Endothelial cell (in vitro differentiated cells): Measurements from ENCODE around the genes ANGPTL7, DISP3 and NPPB.

GRCh38 chr1:11031470-11031972, 15.5 kb downstream of the MASP2 start:
- PRO-cap = no peak

GRCh38 chr1:11056373-11056970, 3.3 kb downstream of the SRM start:
- PRO-cap = no peak

DNA sequence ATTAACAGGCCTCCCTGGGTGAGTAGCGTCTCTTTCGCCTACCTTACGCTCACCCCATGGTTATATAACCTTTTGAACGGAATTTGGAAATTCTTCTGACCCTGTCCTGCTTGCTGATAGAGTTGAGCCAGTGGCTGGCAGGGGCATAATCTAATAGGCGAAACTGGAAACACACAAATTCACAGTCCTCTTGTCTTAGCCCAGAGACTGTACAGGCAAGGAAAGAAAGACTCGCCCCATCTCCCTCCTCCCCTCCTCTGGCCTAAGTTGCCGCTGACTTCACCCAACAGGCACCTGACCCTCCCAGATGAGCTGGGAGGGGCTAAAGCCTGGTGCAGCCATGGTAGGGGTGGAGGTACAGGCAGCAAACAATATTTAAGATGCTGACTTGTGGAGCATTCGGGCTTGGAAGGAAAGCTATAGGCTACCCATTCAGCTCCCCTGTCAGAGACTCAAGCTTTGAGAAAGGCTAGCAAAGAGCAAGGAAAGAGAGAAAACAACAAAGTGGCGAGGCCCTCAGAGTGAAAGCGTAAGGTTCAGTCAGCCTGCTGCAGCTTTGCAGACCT, at the start of gene ANGPTL7:
Gene ANGPTL7 (plus strand): TSS at position 402 of the 566 bp plus-strand sequence.
- PRO-cap = no peak

GRCh38 chr1:11253435-11254031, 8.8 kb downstream of the MTOR start:
- PRO-cap = no peak

- PRO-cap = no peak
Measured at GRCh38 chr1:11267694-11268215, 5.2 kb upstream of the UBIAD1 start.

DNA sequence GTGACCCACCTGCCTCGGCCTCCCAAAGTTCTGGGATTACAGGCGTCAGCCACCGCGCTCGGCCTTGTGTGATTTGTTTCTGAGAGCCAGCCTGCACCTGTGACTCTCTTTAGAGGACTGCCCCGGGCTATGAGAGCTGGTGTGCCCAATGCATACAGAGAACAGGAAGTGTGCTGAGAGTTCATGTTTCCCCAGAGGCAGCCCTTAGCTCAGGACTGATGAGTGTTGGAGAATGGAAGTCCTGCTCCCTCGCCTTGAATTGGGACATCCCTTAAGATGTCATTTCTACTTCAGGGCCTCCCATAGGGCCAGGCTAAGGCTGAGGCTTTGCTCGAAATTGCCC, 79.8 kb downstream of the UBIAD1 start:
- PRO-cap = no peak

GRCh38 chr1:11478518-11479479, at the start of gene DISP3:
Gene DISP3 (plus strand): TSS chr1:11479155.
- PRO-cap = unidirectional peak, plus-strand start at chr1:11479155

DNA sequence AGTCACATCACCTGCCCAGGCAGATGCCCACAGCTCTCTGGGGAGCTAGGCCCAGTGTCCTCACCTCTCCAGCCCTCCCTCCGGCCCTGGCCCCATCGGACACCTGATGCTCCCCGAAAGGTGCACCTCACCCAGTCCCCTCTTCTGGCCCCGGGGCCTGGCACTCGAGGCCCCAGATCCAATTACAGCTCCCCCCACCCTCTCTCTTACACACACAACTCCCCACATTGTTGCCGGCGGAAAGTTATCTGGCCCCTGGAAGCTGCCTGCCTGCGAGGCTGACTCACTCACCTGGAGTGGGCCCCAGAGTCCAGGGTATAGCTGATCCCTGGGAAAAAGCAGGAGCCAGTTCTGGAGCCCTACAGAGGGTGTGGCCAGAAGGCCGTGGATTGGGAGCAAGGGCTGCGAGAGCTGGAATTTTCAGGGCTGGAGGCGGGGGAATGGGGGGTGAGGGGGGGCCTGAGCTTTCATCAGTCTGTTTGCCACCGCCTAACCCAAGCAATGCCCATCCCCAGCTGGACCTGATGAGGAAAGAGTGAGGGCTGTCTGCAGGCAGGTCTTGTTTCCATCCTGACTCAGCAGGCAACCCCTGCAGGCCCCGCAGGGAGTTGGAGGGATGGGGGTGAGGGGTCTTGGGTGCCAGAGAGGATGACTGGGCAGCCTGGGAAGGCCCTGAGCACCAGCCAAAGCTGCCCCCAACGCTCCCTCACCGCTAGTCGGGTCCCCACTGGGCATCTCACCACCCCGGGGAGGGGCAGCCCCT, 948 bp downstream of the FBXO2 start:
- PRO-cap = no peak

DNA sequence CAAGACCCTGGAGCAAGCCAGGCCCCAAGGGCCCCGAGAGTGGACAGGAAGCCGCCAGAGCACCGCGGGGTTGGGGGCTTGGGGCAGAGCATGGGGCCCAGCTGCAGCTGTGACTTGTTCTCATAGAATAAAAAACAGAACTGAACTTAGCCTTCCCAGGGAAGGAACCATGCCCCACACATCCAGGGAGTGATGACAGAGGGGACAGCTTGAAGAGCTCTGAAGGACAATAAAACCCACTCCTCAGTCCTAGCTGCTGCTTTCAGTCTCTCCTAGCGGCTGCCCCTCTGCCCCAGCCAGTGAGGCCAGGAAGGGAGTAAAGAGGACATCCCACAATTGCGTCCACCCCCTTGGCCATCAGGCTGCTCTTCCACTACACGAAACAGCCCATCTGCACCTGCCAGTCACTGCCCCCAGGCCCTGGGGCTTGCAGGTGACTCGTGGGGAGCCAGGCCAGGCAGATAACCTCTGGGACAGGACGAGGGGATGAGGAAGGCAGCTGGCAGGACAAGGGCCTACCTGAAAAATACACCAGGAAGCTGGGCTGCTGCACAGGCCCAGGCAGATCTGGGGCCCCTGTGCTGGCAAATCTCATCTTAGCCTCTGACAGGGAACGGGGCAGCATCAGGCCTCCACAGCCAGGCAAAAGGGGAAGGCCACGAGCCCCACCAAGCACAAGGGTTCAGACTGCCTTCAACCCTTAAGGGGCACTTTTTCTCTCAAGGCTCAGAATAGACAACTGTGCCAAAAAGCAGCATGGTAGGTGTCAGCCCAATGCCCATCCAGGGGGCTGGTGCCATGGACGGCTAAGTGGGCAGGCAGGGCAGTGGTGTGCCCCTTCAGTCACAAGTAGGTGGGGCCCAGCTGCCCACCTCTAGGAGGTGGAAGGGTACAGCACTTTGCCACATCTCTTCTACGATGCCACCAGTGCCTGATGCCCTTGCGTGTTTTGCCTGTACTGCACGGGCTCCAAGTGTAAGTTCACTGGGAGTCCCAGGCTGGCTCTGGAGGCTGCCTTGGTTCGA, 16.1 kb downstream of the MTHFR start:
- PRO-cap = no peak

DNA sequence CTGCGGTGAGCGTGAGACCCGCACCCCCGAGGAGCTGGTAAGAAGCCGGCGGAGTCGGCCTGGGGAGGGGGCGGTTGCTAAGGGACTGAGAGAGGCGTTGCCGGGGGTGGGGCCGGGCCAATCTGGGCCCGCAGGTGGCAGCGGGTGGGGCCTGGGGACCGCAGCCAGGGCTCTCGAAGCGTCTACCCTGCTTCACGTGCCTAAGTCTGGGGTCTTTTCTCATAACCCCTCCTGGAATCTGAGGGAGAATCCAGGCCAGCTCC, 253 bp downstream of the CLCN6 start:
- PRO-cap = no peak

DNA sequence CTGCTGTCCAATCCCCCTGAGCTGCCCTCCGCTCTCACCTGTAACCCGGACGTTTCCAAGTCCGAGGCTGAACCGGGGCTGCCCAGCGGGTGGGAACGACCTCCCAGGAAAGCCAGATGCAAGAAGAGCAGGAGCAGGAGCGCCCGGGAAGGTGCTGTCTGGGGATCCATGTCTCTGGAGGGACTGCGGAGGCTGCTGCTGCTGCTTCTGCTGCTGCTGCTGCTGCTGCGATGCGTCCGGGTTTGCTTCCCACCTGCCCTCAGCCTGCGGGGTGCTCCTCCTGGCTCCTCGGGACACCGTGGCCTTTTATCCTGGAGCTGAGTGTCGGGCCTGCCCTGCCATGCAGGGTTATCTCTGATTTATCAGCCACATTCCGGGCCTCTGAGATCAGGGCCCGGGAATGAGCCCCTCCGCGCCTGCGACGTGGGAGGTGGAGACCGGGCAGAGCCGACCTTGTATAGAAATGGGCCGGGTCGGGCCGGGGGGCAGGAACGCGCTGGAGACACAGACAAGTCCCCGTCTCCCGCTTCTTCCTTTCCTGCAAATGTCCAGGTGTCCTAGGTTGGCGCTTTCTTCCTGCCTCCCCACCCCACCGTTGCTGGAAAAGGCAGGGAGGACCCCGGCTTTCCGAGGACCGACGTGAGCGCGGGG, at the start of gene NPPB:
Gene NPPB (minus strand): TSS at position 282 of the 651 bp plus-strand sequence.
- PRO-cap = no peak

DNA sequence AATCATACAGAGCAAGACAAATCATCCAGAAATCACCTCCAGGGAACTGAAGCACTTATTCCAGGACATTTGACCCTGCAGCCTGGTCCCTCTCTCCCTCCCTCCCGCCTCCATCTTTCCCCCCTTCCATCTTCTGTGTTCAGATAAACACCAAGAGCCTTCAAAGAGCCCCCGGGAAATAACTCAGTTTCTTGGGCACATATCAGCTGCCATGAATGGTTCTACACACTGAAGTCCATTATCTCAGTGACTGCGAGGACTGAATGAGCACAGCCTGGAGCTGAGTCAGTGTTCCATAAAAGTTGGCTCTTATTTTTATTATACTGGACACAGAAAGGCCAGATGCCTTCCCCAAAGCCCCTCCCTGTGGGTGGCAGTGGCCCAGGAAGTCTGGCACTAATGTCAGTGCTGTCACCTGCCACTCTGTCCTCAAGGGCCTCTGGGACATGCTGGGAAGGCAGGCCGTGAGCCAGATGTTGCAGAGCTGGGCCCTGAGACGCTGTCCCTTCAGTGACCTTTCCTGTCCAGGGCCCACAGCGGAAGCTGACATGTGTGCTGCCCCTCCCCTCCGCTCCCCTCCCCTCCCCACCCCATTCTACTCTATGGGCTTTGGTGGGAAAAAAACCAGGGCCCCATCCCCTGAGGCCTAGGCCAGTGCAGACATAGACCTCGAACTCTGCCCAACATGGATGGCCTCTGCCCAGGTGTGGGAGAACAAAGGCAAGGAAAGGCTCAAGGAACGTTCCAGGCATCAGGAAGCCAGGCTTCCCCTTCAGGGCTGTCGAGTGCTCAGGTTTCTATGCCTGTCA, 22.2 kb upstream of the NPPB start:
- PRO-cap = no peak

DNA sequence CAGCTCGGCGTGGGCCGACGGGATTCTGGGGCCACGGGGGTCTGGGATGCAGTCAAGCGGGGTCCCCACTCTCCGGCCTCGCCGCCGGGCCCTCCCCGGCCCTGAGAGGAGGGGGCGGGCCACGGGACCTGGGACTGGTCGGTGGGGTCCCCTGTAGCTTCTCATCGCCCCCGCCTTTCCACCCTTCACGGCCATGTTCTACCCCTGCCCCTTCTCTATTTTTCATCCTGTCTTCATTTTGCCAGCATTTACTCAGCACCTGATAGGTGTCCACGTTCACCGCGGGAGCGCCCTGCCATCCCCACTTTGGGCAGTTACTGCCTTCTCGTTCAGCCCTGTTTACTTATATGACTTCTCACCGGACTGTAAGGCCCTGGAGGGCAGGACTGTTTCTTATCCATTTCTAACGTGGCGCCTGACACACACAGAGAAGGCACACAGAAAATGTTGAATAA, 330 bp downstream of the MFN2 start:
- PRO-cap = no peak

GRCh38 chr1:12001980-12002465, 17.3 kb upstream of the MIIP start:
- PRO-cap = no peak

DNA sequence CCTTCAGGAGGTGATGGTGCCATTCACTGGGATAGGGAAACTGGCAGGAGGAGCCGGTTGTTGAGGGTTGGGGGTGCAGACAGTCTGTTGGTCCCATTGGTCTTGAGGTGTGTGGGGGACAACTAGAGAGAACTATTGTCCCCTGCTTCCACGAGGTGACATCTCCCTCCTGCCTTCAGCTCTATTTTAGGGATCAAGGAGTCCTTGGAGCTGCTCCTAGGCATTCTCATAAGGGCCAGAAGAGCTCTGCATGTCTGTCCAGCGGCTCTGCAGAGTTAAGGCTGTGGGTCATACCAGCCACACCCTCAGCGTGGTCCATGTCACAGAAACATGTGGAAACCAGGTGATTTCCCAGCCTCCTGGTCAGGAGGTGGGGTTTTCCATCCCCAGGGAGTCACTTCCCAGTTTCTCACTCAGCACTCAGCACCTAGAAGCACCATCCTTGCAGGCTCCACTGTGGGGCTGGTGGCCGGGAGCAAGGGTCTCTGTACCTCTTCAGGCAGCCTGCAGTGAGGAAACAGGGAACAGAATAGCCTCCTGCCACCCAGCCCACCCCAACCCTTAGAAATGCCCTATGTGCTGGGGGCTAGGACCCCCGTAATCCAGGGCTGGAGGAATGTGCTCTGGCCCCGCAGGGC, 1.5 kb upstream of the TNFRSF1B start:
- PRO-cap = no peak

GRCh38 chr1:12202876-12203470, 26.9 kb upstream of the VPS13D start:
- PRO-cap = no peak

GRCh38 chr1:12450287-12450891, 167.6 kb downstream of the DHRS3 start:
- PRO-cap = no peak

DNA sequence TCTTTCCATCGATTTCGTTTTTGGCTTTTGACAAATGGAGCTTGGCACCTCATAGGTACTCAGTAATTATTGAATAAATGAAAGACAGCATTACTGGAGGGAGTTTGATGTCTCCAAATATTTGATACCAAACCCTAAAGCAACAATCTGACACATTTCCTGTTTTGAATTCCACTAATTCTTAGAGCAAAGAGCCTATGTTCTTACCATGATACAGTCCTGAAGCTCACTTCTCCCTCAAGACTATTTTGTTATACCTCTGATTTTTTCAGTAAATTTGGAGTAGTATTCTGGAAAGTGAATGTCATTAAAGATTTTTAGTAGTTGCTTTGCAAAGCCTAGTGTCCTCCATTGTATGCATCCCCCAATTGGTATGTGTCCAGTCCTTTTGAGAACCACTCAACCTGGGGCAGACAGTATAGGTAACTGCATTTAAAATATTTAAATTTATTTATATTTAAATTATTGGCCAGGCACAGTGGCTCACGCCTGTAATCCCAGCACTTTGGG, 162.8 kb downstream of the DHRS3 start:
- PRO-cap = no peak

DNA sequence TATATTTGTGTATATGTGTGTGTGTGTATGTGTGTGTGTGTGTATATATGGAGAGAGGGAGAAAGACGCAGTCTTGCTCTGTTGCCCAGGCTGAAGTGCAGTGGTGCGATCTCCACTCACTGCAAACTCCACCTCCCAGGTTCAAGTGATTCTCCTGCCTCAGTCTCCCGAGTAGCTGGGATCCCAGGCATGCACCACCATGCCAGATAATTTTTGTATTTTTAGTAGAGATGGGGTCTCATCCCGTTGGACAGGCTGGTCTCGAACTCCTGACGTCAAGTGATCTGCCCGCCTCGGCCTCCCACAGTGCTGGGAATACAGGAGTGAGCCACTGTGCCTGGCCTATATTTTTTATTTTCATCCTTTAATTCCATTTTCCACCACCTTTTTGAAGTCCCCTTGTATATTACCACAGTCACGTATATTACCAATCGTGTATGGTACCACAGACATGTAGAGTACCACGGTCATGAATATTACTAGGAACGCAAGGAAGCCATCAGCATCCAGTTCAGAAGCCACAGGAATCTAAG, 10.1 kb downstream of the DHRS3 start:
- PRO-cap = no peak

DNA sequence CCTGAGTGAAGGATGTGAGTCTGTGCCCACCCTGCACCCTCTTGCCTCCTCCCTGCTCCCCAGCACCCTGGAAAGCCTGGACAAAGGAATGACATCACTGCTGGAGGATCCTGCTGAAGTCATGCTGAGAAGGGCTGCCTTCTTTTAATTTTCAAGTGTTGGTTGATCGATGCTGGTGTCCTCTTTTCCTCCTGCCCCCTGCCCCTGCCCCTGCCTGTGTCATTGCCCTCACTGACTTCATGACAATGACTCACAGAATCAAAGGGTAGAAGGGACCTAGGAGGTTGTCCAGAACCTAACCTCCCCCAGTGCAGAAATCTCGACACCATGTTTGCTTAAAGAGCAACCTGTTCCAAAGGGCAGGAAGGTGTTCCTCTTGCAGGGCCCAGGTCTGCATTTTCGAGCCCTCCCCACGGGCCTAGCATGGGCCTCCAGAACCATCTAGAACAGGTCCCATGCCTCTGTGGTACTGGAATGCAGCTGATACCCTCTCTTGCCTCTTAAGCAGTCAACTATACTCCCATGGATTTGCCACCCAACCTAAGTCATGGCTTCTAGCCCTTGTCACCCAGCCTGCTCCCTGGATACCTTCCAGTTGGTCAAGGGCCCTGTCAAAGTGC, 9.5 kb downstream of the DHRS3 start:
- PRO-cap = no peak